Fibroblast of villous mesenchyme (primary cell): ENCODE measurements around a stretch of chr14.

GRCh38 chr14:70692172-70692709 lies 50.5 kb downstream of the TTC9 start:
- CAGE, long polyA plus RNA: no peak

DNA sequence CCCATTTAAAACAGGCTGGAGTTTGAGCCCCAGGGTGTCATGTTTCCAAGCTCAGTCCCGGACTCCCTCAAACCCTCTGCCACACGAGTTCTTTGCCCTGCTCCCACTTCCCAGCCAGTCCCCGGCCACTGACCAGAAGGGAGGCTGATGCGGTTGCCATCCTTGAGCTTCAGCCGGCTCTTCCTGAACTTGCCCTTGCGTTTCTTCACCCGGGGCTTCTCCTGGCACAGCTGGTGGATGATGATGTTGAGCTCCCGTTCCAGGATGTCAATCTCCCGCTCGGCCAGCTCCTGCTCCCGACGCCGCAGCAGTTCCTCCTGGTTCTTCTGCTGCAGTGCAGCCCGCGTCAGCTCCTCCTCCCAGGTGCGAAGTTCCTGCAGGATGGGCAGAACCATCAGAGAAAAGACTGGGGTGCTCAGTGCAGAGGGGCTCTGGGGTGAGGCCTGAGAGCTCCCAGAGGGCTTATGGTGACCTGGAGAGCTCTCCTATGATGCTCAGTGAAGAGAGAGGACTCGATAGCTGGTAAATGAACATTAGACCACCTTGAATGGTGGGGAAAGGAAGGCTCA lies 67.0 kb downstream of the MAP3K9 start:
- CAGE, long polyA plus RNA: no peak

- CAGE, long polyA plus RNA: no peak
Observed at GRCh38 chr14:70817548-70817902, 8.2 kb upstream of the MAP3K9 start.

DNA sequence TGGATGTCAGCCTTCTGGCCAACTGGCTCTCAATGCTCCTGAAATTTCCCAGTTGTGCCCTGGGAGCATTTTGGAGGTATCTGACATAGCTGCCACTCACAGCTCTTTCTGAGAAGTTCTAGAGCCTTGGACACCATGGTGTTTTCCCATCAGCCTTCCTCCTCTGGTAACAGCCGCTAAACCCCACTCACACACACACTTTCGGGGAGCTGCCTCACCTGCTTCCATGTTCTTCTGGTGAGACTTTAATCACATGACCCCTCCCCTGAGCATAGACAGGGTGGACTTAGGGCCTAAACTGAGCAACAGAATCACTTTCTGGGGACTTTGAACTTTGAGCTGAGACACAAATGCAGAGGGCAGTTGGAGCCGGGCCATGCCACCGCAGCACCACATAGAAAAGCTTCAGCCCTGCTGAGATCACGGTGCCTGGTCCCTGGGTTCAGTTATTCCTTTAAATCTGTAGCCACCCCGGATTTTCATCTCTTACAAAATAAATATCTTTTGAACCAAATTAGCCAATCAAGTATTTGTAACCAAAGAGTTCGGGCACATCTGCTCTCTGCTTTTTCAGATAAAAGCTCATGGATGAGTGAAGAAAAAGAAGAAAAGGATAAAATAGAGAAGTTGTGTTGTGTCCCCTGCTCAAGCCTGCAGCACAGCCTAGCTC lies 18.4 kb upstream of the MAP3K9 start:
- CAGE, long polyA plus RNA: no peak

- CAGE, long polyA plus RNA: no peak
Observed at GRCh38 chr14:70905310-70905703, 2.0 kb upstream of the PCNX1 start.

GRCh38 chr14:71092502-71093026 lies 185.3 kb downstream of the PCNX1 start:
- CAGE, long polyA plus RNA: no peak

GRCh38 chr14:71121433-71121878 lies 198.8 kb upstream of the SIPA1L1 start:
- CAGE, long polyA plus RNA: no peak

DNA sequence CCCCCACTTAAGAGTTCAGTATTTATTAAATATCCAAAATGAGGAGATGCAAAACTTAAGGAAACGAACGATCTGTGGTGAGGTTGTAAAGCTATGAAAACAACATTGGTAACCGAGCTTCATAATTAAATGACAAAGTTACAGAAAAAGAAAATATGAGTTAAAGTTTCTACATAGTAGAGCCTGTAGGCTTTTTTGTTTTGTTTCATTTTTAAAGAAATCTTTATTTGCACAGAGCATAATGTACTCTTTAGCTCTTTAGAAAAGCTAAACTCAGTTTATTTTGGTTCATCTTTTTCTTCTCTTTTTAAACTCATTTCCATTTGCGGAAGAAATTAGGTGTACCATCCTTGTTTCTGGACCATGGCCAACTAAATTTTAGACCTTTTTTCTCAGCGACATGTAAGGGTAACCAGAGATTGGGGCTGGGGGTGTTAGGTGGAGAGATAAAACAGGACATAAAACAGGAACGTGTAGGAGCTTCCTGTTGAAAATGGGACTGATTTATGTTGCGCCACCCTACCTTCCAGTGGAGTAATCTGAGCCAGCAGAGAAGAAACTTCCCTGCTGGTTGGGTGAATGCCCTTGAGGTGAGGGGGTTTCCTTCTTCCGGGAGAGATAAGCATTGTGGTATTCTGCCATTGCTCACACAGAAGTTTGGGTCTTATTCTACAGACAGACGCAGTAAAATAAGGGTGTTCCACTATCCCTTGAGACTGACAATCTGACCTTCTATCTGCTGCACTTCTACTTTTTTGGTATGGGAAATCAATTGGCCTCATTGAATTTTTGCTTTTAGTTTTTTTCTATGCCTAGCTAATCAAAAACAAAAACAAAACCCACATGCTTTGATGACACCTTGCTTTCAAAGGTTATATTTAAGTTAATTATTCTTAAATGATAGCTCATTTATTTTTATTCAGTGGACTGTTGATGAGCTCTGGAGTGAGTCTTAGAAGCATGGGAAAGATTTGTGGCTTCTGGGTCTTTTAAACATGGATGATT lies 4.5 kb downstream of the SIPA1L1 start:
- CAGE, long polyA plus RNA: no peak

GRCh38 chr14:71351594-71352278 lies 31.5 kb downstream of the SIPA1L1 start:
- CAGE, long polyA plus RNA: no peak

DNA sequence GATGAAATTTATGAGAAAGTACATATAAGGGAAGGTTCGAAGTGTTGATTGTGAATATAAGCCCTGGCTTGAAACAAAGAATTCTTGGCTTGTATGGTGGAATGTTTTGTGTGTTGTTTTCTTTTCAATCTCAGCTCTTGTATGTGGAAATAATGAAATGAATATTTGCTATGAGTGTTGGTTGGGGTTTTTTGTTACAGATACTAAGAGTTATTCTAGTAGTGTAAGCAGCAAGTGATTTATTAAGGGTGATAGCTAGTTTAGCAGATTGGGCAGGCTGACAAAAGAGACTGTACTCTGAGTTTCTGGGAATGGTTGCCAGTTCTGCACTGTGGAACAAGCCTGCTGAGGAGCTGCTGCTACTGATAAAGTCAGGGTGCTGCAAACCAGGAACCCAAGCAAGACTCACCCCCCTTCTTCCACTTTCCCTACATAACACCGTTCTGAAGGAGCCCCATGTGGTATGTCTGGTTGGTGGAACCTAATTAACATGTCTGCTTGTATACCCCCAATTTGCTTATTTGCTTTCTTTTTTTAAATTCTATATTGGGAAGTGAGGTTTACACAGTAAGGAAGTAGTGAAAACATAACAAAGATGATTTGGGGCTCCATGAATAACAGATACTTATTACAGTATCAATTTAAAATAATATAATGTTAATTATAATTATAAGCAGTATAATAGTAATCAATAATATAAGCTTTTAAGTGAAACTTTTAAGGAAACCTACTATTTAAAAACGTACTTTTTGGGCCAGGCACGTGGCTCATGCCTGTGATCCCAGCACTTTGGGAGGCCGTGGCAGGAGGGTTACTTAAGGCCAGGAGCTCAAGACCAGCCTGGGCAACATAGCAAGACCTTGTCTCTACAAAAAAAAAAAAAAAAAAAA lies 35.7 kb downstream of the SIPA1L1 start:
- CAGE, long polyA plus RNA: no peak

DNA sequence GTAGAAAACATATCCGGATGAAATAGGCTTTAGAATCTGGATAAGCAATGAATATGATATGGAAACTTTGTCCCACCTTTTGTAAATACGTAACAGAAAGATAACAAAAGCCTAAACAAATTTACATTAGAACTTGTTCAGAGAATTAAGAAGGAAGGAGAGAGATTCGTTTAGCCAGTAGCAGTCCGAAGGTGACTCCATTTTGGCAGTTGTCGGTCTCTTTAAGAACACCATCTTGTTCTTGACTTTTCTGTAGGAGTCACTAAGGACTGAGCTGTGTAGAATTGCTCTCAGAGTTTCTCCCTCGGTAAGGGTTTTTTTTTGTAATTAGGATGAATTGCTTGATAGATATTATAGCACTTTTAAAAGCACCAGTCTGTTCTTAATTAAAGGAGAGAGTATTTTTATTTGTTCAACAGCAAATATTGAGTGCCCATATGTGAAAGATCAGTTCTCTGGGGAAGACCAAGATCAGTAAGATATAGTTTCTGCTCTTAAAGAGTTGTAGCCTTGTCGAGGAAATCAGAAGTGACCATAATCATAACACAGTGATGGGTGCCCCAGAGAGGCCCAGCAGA lies 62.2 kb downstream of the SIPA1L1 start:
- CAGE, long polyA plus RNA: no peak

DNA sequence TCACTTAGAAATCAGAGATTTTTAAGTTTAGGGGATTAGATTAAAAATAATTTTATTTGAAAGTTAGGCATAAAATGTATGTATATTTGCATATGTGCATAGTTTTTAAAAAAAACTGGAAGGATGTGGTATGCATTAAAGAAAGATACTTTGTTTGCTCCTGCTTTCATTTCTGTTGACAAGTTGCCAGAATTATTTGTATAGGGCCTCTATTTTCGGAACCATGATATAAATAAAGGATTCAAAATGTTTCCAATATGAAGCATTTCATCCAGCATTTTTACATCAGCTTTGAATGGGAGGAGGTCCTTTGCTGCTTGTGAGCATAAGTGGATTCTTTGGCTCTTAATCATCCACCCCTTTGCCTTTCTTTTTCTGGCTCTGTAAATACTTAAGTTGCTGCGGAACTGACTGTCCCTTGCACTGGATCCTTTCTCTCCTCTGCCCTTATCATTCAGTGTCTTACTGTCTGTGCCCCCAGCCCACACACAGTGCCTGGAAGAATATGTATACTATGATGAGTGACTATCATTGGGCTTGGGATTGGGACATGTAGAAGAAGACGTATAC lies 254.6 kb downstream of the SIPA1L1 start:
- CAGE, long polyA plus RNA: no peak

GRCh38 chr14:71597842-71598357 lies 277.6 kb downstream of the SIPA1L1 start:
- CAGE, long polyA plus RNA: no peak

DNA sequence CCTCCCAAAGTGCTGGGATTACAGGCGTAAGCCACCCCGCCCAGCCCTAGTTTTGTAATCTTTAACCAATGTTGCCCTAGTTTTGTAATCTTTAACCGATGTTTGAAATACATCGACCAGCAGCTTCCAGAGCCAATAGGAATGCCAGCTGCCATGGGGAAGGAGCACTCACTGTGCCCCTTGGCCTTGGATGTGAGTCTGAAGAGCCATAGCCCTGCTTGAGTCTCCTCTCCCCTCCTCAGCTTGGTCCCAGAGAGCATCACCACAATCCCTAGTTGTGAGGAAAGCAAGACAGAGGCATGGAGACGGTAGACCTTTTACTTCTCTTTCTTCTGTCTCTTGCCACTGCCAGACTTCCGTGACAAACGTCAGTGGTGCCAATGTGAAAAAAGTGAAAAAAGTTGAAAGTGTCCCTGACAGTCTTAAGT lies 209.2 kb upstream of the RGS6 start:
- CAGE, long polyA plus RNA: no peak

GRCh38 chr14:72443829-72444536 lies 449.9 kb downstream of the DPF3 start:
- CAGE, long polyA plus RNA: no peak

DNA sequence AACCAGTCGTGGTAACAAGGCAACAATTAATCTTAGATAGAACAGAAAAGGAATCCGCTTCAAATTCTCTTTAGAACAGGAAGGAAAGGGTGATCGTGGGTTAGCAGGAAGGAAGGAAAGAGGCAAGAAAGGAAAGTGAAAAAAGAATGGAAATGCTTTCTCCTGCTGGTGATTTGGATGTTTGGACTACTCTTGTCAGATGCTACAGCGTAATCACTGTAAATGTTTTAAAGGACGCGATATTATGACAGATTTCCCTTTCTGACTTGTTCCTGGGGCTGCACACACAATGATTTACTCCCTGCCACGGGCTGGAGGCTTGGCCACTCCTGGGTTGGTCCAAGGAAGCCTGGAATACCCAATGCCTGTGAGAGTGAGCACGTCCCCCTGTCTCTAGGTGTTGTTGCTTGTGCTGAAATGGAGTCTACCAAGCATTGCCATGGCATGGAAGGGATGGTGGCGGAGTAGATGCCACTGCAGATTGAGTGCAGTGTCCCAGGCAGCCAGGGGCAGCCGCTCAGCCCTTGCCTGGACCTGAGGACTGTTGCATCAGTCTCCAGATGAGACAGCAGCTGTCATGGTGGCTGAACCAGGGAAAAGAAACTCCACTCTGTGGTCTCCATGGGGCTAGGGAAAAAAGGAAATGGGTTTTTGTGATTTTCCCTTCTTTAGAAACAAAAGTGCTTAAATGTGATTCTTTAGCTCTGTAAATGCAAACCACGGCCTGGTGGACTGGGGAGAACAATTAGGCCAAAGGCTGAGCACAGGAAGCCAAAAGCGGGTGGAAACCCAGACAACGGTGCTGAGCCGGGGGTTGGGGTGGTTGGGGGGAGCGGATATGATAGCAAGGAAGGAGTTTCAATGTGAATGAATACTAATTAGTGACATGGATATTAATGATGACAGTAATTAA lies 443.0 kb downstream of the DPF3 start:
- CAGE, long polyA plus RNA: no peak

- CAGE, long polyA plus RNA: no peak
Observed at GRCh38 chr14:72451617-72451999, 442.3 kb downstream of the DPF3 start.

- CAGE, long polyA plus RNA: no peak
Observed at GRCh38 chr14:72477663-72478252, 416.1 kb downstream of the DPF3 start.

DNA sequence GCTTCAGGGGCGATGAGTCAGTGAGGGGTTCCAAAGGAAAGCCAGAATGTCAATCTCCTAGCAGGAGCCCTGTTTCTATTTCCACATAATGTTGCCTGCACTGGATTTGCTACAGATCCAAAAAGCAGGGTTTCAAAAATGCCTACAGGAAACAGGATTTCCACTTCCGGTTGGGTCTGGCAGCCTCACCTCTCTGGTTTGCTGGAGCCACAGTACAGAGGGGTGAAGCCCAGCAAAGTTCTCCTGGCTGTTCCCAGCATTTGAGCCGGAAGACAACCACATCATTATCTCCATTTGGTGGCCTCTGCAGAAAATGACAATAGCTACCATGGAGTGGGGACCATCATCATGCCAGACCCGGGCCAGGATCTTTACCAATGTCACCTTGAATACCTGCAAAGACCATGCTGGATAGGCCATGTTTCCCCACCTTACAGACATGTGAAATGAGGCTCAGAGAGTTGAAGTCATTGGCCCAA lies 278.1 kb downstream of the DPF3 start:
- CAGE, long polyA plus RNA: no peak

DNA sequence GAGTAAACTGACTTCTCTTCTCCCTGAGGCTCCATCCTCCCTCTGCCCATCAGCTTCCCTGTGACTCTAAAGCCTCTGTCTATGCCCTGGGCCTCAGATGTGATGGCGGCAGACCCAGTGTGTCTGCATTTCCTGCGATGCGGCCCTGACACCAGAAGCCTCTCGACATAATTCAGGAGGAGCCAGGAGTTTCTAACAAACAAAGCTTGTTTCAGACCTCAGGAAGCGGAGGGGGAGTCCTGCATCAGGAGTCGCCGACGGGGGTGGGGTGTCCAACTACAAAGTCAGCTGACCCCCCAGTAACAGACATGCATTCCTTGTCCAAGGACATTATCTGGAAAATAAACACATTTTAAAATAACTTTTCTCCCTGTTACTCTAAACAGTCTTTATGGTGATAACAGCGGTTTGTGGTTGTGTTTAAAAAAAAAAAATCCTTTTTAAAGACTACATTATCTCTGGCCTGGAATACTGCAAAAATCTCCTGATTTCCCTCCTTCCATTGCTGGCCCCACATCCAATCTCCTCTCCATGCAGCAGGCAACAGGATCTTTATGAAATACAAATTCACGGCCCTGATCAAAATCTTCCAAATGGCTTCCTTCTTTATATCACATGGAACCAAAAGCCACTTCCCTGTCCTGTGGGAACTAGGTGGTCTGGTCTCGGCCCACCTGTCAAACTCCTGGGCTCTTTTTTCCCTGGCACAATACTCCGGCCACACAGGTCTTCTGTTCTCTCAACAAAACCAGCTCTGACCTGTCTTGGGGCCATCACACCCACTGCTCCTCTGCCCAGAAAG lies 167.3 kb downstream of the DPF3 start:
- CAGE, long polyA plus RNA: no peak